Pericardium fibroblast (primary cell): ENCODE measurements around the gene ALG6.

DNA sequence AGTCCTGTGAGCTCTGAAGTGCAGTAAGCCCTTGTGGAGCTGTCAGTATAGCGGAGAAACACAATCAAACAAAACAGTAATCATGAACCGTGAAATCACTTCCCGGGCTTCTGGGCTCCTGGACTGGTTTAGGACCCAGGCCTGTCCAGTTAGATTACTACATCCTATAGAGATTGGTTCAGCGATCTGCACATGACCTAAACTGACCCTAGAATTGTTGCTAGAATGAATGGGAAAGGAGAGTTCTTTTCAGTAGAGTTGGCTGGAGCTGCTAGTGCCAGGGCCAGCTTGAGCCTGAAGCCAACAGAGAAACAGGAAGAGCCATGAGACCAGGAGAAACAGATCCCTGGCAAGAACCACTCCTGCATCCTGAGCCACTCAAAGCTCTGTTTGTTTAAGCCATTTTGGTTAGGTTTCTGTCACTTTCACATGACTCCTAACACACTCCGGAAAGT, 474.2 kb upstream of the C1orf87 start:
- RAMPAGE, long total RNA: no peak

DNA sequence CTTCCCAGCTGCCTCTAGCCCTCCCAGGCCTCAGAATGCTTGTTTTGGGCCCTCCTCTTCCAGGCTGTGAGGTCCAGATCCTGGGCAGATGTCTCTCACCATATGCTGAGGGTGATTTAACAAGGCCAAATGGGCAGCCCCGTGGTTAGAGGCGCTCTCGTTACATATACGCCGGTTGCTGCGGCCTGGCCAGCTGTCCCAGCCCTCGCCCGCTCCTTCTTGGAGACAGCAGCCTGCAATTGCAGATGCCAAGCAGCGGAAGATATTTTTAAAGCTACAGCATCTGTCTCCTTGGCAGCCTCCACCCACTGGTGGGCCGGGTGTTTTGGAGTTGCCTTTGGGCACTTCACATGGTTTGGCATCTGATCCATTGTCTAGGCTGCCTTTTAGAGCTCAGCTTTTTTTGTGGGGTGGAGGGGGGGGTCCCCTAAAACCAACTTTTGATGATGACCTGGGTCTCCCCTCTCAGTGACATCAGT, 178.7 kb upstream of the NFIA start:
- RAMPAGE, long total RNA: no peak

DNA sequence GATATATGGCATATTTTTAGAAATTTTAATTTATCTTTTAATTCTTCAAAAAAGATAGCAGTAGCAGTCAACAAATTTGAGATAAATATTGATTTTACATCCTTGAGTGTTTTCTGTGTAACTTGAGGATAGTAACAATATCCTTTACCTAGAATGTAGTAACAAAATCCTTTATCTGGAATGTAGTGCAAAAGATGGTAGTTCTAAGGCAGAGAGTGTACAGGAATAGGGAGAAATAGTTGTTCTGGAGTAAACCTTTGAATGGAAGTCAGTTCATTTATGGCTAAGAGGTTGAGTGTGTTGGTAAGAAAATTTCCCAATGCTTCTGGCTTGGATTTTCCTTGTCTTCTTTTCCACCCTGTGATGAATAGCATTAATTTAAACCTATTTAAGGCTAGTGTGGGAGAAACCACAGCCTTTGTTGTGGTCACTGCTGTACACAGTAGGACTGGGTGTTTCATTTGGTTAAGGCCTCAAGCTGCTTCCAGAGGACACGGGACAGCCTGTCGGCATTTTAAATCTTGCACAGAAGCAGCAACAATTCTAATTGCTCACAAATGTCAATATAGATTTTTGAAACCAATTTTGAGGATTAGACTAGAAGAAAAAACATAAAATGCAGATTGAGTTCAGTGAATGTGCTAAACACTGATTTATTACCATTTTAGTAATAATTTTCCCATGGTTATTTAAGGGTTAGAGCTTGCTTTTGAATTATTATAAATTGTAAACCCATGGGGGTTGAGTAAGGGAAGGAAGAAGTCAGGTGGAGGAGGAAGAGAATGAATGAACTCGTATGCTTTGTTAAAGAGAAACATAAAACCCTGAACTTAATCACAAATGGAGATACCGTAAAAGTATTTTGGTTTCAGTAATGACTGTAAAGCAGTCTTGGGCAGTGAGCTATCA, 11.4 kb downstream of the NFIA start:
- RAMPAGE, long total RNA: no peak

DNA sequence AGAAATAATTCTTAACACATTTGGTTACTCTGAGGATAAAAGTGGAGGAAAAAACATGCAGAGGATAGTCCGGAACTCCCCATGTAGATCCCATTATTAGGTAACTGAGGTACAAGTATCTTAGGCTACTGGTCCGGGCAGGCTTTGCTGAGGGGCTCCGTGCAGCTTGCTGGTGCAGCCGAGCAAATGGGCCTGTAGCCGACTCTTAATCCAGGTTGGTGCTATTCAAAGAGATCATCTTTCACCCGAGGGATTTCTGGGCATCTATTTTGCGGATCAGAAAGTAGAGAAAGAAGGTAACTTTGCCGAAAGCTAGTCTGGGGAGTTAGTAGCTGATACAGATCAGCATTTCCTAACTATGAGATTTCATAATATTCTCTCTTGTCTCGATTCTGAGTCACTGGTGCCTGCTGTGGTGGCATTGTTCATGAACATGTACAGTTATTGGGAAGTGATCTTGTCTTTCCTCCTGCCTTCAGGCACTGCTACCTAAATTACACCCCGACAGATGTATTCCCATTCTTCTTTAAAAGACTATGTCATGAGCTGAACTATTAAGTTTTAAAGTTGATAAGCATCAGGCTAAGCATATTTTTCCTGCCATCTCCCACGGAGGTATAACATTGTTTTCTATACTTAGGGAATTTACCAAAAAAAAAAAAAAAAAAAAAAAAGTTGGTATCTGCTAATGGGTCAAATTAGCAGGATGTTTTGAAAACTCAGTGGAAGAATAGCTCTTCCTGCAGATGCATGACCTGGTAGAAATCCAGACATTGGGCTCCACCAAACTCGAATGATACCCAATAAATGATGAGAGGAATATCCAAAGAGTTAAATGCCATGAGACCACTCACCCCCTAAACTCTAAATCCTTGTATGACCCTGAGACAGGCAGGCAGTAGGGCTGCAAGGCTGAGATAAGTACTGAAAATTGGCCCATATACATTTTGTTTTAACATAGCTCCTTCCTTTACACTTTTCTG, 57.2 kb downstream of the NFIA start:
- RAMPAGE, long total RNA: no peak

GRCh38 chr1:61141580-61142248, 59.4 kb downstream of the NFIA start:
- RAMPAGE, long total RNA: no peak

GRCh38 chr1:61259334-61259952, 177.1 kb downstream of the NFIA start:
- RAMPAGE, long total RNA: no peak

DNA sequence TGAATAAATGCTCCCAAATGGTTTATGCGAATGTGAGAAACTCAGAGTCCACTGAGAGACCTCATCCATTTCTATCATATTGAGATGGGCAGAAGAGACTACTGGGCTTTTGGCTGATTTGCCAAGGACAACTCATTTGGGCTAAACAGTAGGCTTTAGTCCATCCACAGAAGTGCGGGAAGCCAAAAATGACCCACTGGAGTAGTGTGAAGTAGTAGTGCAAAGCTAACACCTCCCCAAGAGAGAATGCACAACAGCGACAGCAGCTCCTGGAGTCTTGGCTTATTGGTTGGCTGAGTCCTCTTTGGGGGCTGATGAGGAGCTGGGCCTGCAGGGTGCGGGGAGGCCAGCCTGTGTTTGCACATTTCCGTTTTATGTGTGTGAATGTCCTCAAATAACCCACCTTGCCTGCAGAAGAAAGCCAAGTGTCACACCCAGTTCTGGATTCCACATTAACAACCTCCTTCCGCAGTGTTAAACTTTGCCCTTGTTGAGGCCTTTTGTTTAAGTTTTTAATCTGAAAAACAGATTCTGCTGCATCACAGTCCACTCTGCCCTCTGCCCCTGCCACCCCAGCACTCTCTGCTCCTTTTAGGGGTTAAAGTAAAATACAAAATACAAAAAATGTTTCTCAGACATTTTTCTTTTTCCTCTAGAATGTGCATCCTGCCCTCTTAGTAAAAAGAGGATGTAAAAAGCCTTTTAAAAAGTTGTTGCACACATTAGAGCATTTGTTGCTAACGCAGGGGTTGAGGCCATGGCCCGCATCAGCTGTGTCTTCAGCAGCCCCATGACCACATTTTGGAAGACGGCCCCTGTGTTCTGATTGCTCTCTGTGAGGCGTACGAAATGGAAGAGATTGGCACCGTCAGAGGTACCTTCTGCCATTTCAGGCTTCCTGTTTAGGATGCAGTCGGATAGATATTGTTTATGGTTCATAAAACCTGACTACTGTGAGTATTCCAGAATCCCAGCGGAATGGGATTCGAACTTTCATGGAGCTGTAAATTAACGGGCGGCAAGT, 274.4 kb downstream of the TM2D1 start:
- RAMPAGE, long total RNA: no peak

DNA sequence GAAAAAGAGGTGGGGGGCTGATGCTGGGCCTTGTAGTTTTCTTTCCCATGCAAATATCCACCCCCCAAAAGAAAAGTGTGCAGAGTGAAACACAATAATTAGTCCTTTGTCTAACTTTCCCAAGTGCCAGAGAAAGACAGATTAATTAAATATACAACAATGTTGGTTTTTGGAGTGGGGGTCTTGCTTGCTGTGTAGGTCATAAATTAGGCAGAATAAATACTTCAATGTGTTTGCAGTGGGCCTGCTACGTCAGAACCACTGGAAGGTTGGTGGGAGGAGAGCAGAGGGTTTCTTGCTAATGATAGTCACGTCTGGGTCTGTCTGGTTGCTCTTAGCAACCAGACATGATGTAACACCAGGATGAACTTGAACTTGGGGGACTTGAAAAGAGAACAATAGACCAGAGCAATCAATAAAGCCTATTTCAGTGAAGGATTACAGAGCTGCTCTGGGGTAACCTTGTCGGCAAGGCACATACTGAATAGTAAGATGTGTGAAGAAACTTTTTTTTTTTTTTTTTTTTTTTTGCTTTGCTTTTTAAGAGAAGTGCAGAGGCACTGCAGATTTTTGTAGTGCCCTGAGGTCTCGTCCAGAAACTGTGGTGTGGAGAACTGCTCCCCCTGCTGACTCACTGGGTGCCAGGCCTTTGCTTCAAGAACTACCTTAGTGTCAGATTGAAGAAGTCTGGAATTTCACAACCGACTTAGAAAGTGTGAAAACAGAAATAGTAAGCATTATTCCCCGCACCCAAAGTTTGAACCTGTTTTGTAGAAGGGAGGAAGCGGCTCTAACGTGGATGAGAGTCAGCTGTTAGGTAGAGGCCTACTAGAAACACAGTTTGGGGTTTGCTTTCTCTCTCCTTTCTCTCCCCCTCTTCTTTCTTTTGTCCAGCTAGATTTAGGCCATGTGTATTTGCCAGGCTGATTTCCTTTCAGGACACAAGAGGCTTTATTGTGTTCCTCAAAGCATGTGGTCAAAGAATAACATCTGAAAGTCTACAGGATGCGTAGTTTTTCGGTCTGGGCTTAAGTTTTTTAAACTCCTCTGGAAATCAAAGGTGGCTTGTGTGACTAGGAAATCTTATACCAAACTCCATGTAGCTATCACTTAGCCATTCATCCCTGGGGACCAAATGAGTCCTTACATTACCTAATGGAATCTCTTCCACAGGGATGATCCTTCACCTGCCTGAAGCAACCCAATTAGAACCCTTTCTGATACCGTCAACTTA, 271.6 kb downstream of the TM2D1 start:
- RAMPAGE, long total RNA: no peak

DNA sequence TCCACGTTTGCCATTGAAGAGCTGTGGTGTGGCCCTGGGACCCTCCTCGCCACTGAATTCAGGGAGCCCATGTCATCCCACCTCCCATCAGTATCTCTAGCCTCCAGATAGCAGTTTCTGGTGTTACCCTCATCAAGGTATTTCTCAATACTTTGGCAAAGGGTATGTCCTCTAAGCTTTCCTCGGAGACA, 233.6 kb downstream of the TM2D1 start:
- RAMPAGE, long total RNA: no peak

DNA sequence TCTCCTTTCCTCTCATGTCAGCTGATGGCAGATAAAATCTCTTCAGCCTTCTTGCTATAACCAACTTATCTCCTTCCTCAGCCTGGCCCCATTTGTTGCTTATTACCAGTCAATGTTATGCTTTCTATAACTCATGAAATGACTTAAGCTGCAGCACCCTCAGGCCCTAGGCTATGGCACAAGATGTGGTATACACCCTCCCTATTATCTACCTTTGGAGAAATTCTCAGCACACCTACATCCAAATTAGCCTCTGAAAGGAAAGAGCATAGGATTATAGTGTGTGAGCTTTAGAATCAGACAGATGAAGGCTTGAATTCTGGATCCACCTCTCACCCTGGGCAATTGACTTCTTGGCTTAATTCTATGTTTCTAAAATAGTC, 39.0 kb downstream of the PATJ start:
- RAMPAGE, long total RNA: no peak

DNA sequence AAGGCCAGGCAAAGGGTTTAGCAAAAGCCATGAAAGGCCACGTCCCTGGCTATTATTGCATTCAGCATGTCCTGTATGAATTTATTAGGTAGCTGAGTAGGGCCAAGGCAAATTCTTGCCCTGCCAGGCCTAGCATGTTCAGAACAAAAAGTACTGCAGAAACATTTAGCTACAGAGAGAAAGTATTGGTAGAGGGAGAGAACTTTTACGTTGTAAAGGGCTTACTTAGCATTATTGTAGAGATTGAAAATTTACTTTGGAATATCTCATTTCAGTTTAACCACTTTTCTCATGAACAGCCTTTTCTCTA, 94.4 kb downstream of the PATJ start:
- RAMPAGE, long total RNA: no peak

GRCh38 chr1:61869472-61870135, 127.3 kb downstream of the PATJ start:
- RAMPAGE, long total RNA: no peak

GRCh38 chr1:62784344-62785131, 606 bp downstream of the ATG4C start:
- RAMPAGE, long total RNA: no peak

- RAMPAGE, long total RNA: no peak
These were observed 44.5 kb upstream of the FOXD3 start for GRCh38 chr1:63277883-63278317.

- RAMPAGE, long total RNA: start-site peak on the plus strand at chr1:63367627-63367668, 55 and 25 reads in 2 replicates
These were observed at the start of gene ALG6 for GRCh38 chr1:63367128-63368213. Gene ALG6, plus strand, starts transcription at chr1:63367627.

DNA sequence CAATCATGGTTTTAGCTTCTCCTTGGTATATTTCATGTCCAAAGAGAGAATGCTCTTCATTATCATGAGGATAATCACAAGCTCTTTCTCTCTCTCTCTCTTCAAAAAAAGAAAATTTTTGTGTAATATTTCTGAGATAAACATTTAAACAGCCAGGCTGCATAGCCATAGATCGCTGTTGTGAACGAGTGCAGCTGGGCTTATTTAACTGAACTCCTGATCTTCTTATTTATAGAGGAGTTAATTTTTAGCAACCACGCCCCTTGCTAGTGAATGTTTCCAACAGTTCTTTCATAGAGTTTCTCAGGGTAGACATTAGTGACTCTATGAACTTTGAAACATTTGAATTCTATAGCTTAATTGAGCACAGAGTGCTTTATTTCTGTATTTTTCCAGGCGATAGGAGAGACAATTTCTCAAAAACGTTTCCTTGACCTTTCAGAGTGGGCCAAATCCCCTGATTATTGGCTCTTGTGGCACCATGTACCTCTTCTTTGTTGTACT, 48.0 kb downstream of the PGM1 start:
- RAMPAGE, long total RNA: no peak

DNA sequence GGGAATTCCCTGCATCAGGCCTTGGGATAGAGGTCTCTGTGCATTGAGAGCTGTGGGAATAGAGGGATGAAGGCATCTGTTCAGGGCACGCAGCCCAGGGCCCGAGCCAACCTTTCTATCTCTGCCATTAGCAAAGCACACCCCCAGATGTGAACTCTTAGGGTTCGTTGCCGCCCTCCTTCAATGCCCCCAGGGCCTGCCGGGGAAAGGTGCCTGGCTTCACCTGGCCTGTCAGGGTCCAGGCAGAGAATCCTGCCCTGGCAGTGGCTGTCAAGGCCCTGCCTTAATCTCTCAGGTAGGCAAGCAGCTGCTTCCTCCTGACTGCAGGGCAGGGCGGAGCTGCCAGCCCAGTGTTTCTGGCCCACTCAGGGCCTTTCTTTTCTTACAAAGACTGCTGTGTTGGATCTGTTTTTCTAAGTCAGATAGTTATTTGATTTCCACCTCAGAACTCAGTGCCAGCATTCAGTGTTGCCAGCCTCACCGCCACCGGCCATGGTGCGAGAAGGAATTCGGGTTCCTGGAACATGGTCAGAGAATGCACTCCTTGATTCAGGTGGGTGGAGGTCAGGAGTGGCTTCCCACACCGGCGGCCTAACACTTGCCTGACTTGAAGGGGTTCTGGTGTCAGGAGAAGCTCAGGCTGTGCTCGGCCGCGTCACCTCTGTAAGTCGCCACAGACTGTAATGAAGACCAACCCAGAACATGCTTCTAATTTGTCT, 76.2 kb downstream of the PGM1 start:
- RAMPAGE, long total RNA: no peak

DNA sequence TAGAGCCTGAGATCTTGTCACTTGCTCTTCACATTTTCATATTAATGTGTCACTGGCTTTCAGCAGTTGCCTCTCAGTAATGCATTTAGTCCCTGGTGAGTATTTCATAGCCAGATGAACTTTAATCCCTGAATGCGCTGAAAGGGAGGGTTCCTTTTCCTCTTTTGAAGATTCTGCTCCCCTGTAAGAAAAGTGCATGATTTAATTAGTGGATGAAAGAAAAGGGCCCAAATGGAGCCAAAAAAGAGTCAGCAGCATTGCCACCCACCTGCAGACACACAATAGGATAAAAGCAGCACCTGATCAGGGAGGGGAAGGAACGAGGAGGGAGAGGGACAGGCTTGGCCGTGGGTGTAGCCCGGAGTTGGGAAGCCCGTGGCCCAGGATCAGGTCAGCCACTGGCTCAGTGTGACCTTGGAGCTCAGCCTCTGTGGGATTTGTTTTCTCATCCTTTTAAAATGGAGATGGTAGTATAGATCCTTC, 31.1 kb downstream of the ROR1 start:
- RAMPAGE, long total RNA: no peak

DNA sequence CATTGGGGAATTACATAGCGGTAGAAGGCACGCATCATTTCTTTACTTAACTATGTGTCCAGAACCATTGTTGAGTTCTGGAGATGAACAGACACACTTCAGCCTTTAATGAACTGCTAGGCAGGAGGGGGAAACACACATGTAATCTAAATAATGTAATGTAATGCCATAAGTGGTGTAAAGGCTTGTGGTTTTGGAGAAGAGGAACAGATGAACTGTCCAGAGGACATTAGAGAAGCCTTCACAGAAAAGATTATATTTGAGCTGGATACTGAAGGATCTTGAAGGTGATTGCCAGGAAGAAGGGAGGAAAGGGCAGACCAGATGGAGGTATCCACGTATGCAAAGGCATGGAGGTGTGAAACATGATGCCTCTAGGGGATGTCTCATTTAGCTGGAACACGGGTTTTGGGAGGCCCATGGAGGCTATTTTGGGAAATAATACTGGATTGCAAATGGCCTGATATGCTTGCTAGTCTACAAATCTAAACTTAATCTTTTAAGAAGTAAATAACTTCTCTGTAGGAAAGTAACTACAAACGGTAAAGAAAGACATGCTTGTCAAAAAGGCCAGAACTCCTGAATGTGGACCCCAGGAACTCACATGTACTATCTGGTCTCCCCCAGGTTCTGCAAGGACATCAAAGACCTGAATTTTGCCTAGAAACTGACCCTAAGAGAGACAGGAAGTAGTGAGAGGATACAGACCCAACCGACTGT, 36.7 kb downstream of the ROR1 start:
- RAMPAGE, long total RNA: no peak

- RAMPAGE, long total RNA: no peak
These were observed 120.2 kb upstream of the UBE2U start for GRCh38 chr1:64083142-64083679.